Sternocleidomastoid (tissue), 1 donor: ENCODE data around the gene SLC11A1.

GRCh38 chr2:217250122-217250539, 390.3 kb upstream of the TNP1 start:
- PRO-cap, result no peak

GRCh38 chr2:217798773-217799630, 203.8 kb downstream of the TNS1 start:
- PRO-cap, result no peak

DNA sequence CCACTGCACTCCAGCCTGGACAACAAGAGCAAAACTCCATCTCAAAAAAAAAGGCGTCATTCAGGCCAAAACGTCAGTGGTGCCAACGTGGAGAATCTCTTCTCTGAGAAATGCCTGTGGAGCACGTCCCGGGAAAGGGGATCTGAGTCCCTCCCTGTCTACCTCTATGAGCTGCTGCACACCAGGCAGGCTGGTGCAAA, 173.6 kb downstream of the TNS1 start:
- PRO-cap, result no peak

GRCh38 chr2:217835940-217836185, 166.9 kb downstream of the TNS1 start:
- PRO-cap, result no peak

GRCh38 chr2:217844104-217844460, 158.7 kb downstream of the TNS1 start:
- PRO-cap, result no peak

DNA sequence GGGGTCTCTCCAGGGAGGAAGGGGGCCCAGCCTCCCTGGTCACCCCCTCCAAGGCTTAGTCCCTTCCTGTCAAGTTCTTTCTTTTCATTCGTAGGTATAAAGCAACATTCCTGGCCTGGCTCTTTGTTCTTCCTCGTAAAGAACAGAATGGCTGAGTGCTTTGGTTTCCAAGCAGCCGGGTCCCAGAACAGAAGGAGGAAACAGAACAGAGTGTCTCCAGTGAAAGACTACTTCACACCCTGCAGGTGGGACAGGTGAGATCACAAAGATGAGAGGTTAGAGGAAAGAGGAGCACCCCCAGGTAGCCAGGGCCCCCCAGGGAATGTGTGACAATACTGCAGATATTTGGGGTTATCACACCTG, 139.8 kb downstream of the TNS1 start:
- PRO-cap, result unidirectional peak, minus-strand start at position 175 of the sequence

DNA sequence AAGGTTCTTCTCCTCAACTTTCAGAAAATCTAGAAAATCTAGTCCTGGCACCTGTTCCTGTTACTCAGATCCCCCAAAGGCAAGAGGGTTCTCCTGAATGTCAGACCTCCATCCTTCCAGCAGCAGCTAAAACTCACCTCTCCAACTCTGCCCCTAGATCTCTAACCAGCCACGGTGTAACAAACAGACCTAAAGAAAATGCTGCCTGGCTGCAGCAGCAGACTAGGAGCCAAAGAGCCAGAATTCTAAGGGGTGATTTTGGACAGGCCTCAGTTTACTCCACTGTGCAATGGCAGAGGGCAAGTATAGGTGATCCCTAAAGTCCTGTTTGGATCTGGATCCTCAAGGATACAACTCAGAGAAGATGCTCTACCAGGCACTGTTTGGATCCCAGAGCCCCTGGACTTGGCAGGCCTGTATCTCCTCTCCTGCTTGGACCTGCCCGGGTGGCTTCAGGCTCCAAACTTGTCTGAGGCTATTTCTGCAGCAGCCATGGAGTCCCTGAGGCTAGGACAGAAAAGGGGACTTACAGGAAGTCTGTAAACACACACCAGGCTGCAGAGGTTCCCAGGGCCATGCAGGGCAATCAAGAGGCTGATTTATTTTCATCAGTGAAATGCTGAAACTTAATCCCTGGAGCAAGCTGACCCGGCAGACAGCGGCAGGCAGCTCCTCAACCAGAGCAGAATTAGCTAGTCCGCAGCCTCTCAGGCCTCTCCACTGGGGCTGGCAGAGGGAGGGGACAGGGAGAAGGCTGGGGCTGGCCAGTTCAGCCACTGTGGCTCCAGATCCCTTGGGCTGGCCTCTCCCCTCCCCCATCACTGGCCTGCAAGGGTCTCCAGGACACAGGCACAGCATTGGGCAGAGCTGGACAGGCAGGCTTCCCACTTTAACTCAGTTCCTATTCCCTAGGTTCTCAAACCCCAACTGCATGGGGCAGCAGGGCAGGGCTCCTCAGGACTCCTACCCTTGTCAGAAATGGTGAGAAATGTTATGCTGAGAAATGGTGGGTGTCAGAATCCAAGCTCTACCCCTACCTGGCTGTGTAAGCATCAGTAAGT, 136.5 kb downstream of the TNS1 start:
- PRO-cap, result no peak

GRCh38 chr2:217906727-217907363, 96.0 kb downstream of the TNS1 start:
- PRO-cap, result no peak

DNA sequence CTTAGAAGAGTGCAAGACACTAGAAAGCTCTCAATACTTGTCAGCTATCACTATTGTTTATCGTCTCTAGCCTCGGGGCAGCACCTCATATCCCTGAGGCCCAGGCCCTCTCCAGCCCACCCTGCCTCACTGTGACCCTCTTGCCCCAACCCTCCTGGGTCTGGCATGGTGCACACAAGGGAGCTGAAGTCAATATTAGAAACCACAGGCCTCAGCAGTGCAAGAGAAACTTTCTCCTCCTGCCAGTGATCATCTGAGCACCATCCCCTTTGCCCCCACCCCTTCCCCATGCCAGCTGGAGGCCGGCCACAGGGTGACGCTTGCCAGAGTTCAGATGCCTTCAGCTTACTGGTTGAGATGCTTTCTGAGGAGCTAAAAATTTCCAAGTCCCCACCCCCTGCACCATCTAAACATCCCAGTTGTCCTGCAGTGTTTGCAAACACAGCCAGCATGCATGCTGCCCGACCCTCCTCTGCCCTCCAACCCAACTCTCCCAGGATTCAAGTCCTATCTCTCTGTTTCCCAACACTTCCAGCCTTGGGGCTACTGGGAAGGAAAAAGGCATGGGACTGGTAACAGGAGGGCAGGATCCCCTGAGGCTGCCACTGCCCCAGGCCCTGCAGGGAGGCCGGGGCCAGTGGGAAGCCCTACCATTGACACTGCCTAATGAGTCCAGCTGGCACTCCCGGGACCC, 92.7 kb downstream of the TNS1 start:
- PRO-cap, result no peak

GRCh38 chr2:217921818-217922356, 80.9 kb downstream of the TNS1 start:
- PRO-cap, result no peak

GRCh38 chr2:217951366-217952310, 51.2 kb downstream of the TNS1 start:
- PRO-cap, result no peak

DNA sequence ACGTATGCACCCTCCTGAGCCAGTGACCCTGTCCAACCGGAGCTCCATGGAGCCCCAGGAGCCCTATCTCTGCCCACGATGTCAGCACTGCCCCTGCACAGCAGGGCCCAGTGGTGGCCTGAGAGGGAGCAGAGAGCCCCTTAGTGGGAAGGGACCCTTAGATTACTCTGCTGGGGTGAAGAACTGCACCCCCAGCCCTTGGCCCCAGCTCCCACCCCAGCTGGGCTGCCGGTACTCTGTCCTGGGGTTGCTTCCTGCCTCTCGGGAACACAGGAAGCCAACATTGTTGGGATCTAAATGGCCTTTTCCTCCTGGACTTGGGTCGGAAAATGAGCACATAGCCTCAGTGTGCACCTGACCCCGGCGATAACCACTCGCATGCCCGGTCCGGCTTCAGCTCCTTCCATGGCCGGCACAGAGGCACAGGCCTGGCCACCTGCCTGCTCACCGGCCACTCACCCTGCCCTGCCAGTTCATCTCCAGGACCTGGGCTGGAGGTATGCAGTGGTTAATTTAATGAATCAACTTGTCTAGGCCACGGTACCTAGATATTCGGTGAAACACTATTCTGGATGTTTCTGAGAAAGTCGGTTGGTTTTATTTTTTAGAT, 19.4 kb downstream of the TNS1 start:
- PRO-cap, result unidirectional peak, plus-strand start at position 346 of the sequence

- PRO-cap, result unidirectional peak, plus-strand start at chr2:218059947
Observed at GRCh38 chr2:218059656-218060060, 9.4 kb upstream of the RUFY4 start.

DNA sequence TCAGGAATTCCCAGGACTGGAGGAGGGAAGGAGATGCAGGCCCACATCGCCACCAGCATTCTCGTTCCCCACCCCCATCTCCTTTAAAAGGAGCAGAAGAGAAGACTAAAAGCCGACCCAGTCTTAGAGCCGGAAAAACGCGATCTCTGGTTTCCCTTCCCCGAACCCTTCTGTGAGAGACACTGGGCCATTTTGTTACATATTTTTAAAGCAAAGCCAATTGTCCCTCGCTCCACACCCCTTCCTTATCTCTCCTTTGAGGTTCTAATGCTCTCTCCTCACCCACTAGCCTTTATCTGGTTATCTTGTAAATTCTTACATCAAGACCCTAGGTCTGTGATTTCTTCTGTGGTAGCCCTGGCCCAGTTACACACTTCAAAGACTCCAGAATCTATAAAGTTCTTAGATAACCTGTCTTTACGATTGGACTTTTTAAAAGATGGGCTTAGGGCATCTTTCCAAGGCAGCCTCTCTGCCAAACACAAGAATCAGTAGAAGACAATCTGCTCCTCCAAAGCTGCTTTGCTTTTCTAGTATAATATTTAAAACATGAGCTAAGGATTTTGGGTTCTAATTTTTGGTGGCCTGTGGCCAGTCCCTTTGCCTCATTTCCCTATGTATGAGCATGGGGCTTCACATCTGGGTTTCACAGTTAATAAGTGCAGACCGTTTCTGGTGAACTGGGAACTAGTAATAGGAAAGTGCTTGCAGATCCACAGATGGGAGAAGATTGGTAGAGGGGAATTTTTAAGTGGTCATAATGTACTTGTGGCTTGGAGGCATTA, 1.2 kb downstream of the ARPC2 start:
- PRO-cap, result no peak

DNA sequence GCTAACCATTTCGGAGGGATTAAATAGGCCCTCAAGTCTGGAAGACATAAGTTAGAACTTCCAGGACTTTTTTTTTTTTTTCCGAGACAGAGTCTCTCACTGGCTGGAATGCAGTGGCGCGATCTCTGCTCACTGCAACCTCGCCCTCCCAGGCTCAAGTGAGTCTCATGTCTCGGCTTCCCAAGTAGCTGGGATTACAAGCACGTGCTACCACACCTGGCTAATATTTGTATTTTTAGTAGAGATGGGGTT, 2.2 kb downstream of the ARPC2 start:
- PRO-cap, result unidirectional peak, minus-strand start at position 160 of the sequence

- PRO-cap, result no peak
Observed at GRCh38 chr2:218264689-218265267, 4.0 kb downstream of the GPBAR1 start.

GRCh38 chr2:218272273-218273384, 2.3 kb downstream of the PNKD start:
- PRO-cap, result unidirectional peak, plus-strand start at chr2:218273033

DNA sequence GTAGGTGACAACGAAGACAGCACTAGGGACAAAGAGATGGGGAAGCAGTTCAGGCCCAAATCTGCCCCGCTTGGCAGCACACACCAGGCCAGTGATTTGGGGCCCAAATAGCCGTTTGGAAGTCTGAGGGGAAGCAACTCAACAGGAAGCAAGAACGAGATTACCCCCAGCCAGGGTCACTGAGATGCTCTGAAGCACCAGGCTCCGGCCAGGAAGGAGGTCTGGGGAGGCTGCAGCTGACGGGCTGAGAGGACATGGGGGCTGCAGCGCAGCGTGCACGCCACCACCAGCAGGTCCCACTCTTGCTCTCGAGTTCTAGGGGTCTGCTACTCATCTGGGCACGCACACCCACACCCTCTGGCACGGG, 8.2 kb downstream of the PNKD start:
- PRO-cap, result no peak

GRCh38 chr2:218381617-218382516, at the start of gene SLC11A1:
SLC11A1 (plus strand) TSS chr2:218382273.
- PRO-cap, result bidirectional peak, plus-strand start at chr2:218382011, minus-strand start at chr2:218381815; bidirectional peak, plus-strand start at chr2:218382288, minus-strand start at chr2:218382059

- PRO-cap, result bidirectional peak, plus-strand start at chr2:218384107, minus-strand start at chr2:218384040
Observed at GRCh38 chr2:218383852-218384584, 1.9 kb downstream of the SLC11A1 start.